Paraaortic lymph node (tissue), 1 donor: ENCODE results near the genes CCDC93 and SCTR.

DNA sequence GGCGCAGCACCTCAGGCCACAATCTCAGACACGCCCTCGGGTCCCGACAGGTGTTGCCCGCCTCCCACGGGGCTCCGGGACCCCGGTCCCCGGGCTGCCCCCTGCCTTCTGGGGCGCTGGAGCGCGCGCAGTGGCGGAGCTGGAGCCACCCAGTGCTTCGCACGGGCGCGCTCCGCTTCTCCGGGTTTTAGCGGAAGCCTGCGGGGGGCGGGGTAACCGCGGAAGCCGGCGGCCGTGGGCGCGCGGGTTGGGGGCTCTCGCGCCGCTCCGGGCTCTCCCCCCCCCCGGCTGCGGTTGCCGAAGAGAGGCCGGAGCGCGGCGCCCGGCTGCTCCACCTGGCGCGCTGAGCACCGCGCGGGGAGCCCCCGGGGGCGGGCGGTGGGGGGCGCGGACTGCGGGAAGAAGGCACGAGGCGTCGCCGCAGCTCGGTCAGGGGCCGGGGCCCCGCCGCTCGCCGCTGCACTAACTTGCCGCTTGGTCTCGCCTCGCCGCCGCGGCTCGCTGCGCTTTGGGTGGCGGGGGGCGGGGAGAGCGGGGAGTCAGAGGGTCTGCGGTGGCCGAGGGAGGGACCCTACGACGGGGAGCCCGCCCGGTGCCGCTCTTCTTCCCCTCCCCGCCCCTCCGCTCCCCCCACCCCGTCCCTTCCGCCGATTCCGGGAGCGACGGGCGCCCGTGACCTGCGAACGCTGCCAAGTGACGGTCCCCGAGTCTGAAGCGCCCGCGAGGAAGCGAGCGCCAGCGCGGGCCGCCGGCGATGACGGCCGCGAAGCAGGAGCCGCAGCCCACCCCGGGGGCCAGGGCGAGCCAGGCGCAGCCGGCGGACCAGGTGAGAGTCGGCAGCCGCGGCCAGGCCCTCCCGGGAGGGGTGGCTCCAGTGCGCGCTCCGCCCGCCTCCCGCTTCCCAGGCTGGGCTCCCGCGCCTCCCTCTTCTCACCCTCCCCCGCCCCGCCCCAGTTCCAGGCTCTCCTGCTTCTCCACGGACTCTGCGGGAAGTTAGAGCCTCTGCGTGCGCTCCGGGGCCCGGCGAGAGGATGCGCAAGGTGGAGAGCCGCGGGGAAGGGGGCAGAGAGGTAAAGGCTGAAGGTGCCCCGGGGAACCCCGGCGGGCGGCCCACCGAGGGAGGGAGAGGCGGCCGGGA, 719.1 kb downstream of the DPP10 start:
- PRO-cap, result unidirectional peak, plus-strand start at position 348 of the sequence

DNA sequence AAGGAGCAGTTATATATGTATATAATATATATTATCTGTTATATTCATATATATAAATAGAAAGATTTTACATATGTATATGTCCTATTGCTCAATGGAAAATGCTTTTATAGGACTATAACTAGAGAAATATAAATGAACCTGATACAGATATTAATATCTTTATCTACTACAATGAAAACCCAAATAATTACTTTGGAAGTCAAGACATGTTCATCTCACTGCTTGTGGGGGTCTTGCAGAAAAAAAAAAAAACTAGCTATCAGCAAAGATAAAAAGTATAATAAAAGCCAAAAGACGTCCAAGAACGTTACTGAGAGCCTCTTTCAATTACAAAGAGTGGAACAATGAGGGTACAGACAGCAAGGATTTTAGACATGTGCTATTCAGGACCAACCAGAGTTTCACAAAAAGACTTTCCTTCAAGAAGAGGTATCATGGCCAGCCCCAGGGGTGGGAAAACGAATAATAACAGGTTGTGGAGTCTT, 609.1 kb upstream of the DDX18 start:
- PRO-cap, result no peak

- PRO-cap, result no peak
Observed at GRCh38 chr2:117803667-117804436, 10.6 kb upstream of the DDX18 start.

DNA sequence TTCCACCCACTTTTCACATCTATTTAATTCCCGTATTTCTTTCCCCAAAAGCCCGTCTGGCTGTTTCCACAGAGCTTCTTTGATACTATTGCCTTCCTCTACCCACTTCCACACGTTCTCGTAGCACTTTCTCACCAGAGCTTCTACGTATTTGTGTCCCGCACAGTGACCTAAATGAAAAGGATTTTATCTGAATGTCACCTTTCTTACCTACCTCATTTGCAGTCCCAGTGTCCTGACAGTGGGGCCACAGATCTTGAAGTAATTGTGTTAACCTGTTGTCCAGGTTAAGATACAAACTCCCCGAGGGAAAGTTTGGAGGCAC, 713 bp downstream of the DDX18 start:
- PRO-cap, result no peak

GRCh38 chr2:118013725-118014346, at the start of gene CCDC93:
TSS of gene CCDC93 (minus strand) at chr2:118014070.
- PRO-cap, result bidirectional peak, plus-strand start at chr2:118013917, minus-strand start at chr2:118013775; bidirectional peak, plus-strand start at chr2:118014217, minus-strand start at chr2:118014070

GRCh38 chr2:118176737-118177183, 88.5 kb downstream of the INSIG2 start:
- PRO-cap, result no peak

DNA sequence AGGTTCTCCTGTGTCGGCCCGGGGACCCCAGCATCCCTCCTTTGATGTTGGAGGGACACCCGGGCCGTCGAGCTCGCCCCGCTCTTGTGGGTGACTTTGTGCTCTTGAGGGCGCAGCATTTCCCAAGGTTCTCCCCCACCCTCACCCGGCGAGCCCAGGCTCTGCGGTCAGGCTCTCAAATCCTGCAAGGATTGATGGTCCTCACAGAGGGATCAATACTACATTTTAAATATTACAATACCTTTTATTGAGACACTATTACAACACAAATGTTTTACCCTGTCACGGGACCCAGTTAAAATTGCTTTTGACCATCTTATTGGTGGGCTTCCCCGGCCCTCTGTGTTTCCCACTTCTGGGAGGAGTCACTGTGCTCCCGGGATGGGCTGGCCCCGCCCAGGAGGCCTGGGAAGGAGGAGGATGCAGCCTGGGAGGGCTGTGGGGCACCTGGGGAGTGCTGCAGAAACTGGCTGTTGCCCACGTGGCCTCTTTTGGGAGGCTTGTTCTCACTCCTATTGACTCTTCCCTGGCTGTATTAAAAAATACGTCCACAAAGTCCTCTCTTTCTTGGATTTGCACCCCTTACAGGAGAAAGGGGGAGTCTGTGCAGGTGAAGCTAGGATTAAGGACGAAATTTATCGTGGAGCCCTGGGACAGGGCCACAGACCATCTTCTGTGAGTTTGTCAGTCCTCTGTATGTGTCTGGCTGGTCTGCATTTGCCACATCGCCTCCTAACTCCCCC, 222.7 kb downstream of the INSIG2 start:
- PRO-cap, result no peak

GRCh38 chr2:118954264-118955352, 12.6 kb downstream of the MARCO start:
- PRO-cap, result no peak

DNA sequence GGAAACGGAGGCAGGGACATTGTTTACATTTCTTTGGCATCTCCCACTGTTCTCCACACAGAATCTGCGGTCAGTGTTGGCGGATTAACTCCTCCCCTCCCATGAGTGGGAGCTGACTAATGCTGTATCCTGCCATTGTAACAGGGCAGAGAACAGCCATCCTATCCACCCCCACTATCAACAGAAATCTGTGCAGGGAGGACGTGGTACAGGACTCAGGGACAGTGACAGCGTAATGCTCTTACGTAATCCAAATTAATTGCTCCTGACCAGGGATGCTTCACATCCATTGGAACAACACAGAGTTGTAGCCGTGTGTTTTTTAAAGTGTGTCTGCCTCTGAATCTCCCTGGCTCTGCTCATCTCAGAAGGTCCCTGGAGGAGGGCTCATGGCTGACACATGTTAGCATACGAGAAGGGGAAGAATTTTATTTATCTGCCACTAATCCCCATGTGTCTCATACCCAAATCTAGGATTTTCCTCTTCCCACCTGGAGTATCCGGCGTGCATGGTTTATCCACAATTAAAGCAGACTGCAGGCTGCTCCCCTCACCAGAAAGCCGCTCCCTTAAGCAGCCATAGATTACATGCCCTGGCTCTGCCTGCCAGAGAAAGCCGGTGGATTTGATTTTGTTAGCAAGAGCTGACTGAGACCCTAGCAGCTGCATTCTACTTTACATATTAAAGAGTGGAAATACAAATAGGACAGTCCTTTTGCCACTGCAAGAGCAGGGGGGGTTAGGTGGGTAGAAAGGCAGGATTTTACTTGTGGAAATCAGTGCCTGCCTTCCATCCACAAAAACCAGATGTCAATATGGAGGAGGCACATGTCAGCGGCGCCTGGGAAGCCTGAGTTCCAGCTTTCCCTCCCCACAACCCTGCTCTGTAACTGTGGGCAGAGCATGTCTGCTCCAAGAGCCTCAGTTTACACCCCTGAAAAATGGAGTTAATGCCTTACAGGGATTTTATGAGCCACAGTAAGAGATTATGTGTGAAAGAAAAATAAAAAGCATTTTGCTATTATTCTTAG, 32.6 kb downstream of the STEAP3 start:
- PRO-cap, result no peak

GRCh38 chr2:119387206-119388127, 20.7 kb downstream of the DBI start:
- PRO-cap, result no peak

GRCh38 chr2:119442793-119443265, 11.2 kb downstream of the TMEM37 start:
- PRO-cap, result no peak

DNA sequence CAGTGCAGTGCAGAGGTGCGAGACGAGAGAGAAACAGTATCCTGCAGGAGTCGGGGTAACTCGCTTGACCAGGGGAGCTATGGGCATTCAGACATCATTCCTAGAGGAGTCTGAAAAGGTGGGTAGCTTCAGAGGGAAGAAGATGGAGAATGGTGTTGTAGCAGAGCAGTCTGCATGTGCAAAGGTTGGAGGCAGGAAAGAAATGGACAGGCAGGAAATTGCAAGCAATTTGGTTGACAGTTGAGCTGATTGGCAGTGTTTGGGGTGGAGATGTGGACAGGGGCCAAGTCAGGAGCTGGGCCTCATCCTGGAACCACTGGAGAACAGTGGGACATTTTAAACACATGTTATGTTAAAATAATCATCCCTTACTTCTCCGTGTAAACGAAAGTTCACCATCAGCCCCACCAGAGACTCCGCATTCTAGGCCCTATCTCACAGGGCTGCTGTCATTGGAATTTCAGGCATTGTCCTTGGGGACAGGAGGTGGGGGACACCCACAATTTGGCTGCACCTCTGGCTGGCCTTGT, 34.7 kb downstream of the SCTR start:
- PRO-cap, result no peak

- PRO-cap, result no peak
Observed at GRCh38 chr2:119523930-119524790, at the start of gene SCTR. TSS of gene SCTR (minus strand) at chr2:119524483.

DNA sequence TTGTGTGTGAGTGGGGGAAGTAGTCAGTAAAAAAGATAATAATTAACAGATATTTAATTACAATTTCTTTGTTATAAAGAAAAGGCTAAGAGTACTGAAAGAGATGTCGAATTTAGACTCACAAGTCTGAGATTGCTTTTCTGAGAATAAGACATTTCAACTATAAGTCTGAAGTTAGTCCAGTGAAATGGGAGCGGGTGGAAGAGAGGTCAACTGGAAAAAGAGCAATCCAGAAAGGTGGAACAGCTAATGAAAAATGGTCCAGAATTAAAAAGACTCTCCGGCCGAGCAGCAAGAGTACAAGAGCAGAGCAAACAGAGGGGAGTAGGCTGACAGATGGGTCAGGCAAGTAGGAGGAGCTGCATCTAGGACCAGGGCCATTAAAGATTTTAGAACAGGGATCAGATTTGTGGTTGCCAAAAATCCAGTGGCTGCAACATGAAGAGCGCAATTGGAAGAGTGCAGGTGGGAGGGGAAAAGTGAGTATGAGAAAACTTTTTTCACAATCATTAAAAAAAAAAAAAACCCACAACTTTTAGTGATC, 1.7 kb downstream of the EPB41L5 start:
- PRO-cap, result no peak

- PRO-cap, result no peak
Observed at GRCh38 chr2:120245402-120245917, 7.2 kb upstream of the RALB start.

DNA sequence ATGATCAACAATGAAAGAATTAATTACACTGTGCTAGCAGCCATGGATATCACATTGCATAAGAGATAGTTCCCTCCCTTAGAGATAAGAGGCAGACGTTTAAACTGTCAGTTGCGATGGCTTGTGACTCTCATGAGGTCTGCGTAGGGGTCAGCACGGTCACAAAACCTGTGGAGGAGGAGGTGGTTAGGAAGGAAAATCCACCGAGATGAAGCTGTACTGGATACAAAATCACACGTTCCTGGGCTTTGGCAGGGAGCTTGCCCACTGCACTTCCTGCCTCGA, 751 bp upstream of the RALB start:
- PRO-cap, result no peak

GRCh38 chr2:120258834-120259470, 6.3 kb downstream of the RALB start:
- PRO-cap, result no peak

DNA sequence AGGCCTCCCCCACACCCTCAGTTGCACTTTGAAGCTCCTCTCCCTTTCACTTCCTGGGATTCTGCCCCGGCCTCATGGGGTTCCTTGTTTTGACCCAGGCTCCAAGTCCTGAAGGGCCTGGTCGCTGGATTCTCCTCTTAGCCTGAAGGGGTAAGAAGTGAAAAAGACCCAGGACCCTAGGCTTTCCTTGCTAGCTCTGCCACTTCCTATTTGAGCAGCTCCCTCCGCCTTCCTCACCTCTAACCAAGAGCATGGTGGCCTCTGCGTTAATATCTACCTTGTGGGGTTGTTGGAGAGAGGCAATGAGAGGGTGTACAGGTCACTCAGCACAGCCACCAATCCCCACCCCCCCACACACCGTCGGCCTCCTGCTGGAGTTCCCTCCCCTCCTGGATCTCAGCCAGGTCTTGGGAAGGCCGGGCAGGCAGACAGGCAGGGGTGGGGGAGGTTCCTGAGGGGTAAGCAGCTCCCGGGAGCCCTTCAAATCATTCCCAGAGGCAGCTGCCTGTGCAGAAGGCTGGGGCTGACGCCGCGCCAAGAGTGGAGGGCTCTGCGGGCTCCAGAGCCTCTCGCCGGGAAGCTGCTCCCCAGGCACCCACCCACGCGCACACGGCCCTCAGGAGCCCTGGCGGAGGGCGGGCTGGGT, 49.8 kb downstream of the INHBB start:
- PRO-cap, result no peak

GRCh38 chr2:120441909-120442596, 96.1 kb downstream of the INHBB start:
- PRO-cap, result no peak

DNA sequence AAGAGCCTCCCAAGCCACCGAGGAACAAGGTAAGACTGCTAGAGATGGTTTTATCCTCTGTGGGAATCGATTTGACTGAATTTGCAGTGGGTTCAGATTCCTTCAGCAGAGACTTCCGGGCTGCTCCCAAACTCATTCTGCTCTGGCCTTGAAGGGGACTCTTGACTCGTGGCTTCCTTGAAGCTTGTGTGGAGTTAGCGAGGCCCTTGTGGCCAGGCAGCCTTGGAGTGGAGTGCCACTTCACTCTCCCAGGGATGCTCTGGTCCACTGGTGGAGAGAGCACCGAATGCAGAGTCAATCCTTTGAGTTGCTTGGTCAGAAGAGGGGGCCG, 3.0 kb downstream of the GLI2 start:
- PRO-cap, result no peak